Left lobe of liver (tissue), 1 donor: ENCODE results near the genes DENND10 and SFXN4.

GRCh38 chr10:117547734-117548775 is 5.5 kb downstream of the EMX2 start:
- PRO-cap = no peak

DNA sequence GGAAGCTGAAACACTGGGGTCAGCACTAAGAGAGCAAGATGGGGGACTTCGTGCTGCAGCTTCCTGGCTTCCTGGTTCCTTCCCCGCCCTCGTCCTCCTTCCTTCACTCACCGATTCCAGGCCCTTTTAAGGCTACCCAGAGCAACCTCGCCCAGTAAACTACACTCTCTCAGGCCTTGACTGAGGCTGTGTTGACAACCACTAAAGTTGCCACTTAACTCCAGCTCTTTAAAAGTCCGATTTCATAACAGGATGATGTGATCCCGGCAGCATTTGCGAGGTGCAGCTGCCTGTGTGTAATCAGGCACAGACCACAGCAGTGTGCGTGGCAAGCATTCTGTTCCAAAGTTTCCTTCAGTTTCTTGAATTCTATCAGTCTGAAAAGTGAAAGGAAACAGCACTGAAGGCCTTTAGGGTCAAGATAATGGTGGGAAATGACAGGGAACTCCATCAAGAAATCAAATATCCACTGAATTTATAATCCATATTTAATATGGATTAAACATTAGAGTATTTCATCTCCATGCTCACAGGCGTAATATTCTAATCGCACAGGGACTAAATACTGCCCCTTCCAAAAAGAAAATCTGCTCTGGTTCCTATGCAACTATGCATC is 110.5 kb downstream of the RAB11FIP2 start:
- PRO-cap = no peak

DNA sequence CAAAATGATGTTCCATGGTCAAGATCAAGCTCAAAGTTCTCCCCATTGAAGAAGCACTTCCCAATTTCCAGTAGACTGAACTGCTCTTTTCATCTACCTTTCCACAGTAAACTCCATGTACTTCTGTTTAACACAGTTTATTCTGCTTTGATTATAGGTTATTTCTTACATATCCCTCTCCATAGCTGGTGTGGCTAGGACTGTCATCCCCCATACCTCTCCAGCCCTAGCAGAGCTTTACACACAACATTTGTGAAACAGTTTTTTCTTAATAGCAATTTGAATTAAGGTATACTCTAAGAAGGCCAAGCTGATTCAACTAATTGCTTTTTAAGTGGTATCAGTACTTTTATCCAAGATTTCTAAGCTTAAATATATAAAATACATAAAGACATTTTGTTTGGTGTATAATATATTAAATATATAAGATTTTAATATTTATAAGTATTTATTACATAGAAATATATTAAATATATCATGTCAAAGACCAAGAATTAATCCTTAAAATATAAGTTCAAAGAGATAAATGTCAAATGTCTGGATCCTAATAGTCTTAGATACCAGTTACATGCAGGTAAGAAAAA is 18.8 kb downstream of the RAB11FIP2 start:
- PRO-cap = no peak

DNA sequence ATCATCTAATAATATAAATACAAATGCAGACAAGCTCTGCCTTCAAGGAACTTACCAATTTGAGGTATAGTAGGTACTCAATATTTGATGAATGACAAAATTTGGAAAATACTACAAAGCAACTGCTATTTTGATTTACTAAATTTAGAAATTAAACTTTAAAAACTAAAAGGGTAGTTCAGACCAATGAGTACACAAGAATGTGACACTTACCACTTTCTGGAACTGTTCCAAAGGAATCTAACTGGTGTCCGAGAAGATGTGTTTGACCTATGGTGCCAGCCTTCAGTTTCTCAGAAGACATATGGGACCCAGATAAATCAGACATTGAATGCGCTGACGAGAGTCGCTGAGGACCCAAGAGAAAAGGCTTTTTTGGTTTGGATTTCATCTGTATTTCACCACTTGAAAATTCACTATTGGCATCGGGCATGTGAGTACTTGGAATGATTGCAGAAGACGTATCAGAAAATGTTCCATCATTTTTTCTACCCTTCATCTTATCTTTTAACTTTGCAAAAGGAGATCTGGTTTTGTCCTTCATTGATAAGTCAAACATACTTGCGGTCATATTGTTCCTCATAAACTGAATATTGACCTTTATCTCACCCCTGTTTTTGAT is 6.7 kb downstream of the RAB11FIP2 start:
- PRO-cap = no peak

- PRO-cap = no peak
Measured at GRCh38 chr10:118572360-118572689, 23.1 kb downstream of the PRLHR start.

DNA sequence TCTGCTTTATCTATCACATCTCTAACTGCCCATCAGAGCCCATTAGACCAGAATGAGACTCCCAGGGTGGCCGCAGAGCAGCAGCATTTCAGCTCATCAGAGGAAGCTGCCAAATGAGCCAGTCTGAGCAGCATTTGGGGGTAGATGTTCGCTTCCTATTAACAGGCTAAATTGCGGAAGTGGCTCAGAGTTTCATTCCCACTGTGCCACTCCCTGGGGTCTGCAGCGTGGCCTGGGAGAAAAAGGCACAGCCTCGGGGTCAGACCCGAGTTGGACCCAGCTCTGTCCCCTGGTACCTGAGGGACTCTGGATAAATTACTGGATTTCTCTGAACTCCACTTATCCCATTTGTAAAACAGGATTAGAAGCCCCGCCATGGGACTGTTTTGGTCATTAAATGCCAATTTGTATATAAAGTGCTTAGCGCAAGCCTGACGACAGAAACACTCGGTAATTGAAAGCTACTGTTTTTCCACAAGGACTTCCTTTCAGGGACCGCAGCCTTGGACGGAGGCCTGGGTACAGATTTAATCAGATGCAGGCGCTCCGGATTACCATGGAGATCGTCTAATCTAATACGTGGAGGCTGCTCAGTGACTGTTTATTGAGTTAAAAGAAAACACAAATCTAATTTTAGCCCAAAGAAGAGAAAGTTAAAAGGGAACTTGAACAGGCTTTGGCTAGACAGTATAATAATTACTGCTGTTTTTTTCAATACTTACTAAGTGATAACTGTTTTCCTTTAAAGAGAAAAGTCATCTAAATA is 73.8 kb upstream of the PRLHR start:
- PRO-cap = no peak

DNA sequence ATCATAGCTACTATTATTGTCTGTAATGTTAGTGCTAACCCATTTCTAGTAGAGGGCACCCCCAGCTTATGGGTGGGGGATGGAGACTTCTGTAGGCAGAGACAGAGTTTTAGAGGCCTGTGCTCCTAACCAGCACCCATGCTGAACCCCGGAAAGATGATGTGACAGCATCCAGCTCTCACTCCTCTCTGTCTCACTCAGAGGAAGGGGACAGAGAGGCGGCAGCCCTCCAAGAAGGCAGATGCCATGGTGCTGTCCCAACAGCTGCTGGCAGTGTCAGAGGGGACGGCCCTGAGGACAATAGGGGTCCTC is 74.4 kb upstream of the PRLHR start:
- PRO-cap = no peak

GRCh38 chr10:118983259-118983514 is 46.3 kb upstream of the NANOS1 start:
- PRO-cap = no peak

DNA sequence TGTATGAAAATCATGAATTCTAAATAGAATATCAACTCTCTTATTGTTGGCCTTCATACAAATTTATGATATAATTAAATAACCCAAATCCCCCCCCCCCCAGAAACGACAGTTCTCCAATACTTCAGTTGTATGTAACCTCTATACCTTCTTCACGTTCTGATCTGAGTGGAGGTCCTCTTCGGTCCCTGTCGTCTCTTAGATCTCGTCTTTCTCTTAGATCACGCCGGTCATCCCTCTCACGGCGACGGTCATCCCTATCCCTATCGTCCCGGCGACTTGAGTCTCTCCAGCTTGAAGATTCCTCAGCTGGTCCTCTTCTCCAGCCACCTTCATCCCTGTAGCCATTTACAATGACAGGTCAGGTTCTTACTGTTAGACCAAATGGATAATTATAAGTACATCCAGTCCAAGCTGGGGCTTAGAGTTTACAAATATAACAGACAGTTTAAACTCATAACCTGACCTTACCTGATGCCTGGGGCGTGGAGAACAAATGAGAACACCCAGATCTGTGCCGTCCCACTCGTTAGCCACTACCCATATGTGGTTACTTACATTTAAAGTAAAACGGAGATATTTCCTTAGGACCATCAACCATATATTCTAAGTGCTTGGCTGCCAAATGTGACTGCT is 7.6 kb downstream of the NANOS1 start:
- PRO-cap = no peak

DNA sequence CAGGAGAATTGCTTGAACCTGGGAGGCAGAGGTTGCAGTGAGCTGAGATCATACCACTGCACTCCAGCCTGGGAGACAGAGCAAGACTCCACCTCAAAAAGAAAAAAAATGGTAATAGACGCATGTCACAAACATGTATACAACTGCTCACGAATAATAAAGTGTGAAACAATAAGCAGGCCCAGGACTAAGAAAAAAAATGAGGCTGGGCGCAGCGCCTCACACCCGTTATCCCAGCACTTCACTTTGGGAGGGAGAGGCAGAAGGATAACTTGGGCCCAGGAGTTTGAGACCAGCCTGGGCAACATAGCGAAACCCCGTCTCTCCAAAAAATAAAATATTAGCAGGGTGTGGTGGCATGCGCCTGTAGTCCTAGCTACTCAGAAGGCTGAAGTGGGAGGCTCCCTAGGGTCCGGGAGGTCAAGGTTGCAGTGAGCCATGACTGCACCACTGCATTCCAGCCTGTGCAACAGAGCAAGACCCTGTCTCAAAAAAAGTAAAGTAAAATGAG is 11.6 kb downstream of the NANOS1 start:
- PRO-cap = no peak

DNA sequence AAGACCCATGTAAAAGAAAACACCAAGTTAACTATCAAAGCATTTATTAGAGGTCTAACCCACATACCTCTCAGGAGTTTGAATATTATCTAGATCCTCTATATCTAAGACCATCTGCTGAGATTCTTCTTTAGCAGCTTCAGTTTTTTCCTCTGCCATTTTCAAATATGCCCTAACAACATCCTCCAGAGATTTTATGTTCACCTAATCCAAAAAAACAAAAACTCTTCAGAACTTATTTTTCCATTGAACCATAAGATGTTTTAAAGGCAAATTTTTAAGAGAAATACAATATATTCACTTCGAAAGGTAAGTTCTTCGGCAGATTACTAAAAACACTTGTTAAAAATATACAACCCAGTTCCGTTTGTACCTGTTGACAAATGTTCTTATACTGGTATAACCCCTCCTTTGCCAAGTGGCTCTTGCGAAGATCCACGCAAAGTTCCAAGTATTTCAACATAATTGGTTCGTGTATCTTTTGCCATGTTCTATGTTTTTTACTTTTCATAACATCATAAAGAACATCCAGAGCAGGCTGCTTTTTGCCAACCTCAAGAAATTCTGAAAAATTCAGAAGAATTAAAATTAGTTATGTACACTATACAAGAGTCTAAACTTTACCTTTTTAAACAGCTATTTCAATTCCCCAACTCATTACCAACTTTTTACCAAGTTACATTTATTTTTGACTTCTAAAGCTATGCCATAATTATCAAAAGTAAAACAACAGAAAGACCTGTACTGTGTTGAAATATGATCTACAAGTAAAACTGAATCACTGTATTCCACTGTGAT is 7.0 kb downstream of the EIF3A start:
- PRO-cap = no peak

GRCh38 chr10:119103780-119104743 is at the start of gene DENND10:
Gene DENND10, plus strand, starts transcription at chr10:119104113.
- PRO-cap = bidirectional peak, plus-strand start at chr10:119104117, minus-strand start at chr10:119103876

DNA sequence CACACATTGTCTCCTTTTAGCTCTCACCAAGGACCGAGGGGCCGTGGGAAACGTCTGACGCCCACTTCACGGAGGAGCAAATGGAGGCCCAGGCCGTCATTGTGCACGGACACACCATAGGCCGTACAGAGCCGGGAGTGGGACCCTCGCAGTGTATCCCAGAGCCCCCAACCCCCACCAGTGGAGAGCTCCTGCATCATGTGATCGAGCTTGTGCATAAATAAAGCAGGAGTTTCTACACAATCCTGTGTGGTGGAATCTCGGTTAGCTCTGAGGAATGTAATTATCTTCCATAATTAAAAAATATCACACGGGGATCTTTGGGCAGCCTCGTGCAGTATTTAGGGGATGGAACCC is 809 bp downstream of the DENND10 start:
- PRO-cap = no peak

DNA sequence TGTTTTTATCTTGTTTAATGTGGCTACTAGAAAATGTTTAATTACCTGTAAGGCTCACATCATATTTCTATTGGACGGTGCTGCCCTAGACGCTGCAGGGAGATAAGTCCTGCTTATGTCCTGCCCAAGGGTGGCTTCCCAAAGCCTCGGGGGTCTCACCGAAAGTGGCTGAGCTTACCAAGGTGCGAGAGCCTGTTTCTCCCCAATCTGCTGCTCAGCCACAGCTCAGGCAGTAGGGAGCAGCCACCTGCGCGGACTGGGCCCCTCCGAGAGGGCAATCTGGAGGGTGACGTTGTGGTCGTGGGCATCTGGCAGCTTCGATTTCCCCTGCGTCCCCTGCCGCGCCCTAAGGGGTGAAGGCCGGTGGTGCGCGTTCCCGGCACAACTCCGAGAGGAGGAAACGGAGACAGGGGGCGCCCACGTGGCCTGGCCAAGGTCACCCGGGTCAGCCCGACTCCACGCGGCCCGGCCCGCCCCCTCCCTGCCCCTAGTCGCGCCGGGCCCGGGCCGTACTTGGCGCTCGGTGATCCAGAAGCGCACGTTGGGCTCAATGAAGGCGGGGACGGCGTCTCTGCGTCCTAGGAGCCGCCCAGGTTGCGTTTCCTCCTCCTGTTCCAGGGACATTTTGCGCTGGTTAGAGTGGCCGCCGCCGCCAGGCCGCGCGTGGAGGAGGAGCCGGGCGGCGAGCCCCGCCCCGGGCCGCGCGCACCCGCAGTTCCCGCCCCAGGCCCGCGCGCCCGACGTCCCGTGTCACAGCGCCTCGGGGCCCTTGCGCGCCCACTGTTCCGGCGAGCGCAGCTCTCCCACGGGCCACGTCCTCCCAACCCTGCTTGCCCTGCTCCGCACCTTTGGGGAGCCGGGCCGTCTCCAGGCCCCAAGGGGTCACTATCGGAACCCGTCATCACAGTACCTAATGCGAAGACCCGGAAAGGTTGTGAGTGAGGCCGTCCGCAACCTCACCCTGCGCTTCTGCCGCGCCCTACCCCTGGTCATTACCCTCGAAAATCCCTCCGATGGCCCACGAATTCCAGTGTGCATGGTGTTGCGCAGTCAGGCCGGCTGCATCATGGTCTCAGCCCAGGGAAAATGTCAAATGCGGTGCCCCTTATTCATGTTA is at the start of gene SFXN4:
Gene SFXN4, minus strand, starts transcription at position 691 of the 1,117 bp plus-strand sequence.
- PRO-cap = unidirectional peak, minus-strand start at position 338 of the sequence; unidirectional peak, minus-strand start at position 389 of the sequence; bidirectional peak, plus-strand start at position 750 of the sequence, minus-strand start at position 627 of the sequence

DNA sequence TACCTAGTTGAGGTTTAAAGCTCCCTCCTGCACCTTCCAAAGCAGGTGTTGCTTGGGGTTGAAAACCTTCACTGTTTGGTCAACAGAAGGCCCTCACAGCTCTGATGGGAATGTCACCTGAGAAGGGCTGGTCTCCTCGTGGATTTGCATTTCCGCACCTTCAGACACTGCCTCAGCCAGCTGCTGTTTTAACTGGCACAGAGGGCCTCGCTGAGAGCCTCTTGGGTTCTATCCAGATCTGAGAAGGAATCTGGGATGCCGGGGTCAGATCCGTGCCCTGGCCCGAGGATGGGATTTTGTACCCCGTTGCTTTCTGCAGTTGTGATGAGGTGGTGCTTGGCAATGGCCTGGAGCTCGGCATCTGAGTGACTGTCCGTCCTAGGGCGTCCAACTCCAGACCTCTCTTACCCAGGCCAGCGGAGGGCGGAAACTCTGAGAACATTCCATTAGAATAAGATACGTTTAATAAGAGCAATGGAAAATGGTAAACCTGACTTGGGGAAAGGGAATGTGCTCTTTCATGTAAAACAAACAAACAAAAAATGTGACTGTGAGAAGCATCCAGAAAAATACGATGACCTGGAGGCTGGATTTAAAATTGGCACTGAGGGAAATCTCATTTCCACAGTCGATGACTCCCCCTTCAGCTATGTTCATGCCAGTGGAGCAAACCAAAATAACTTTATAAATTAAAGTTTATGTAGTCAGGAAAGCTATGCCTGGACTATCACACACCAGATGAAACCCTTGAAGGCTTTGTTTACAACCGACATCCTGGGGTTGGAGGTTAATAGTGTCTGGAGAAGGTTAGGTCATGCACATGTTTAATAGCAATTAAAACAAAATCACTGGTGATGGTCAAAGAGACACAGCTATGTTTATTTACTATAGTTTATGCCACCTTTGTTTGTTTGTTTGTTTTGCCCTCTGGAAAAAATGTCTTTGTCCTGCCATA is 39.6 kb downstream of the GRK5 start:
- PRO-cap = no peak

GRCh38 chr10:119315016-119315587 is 107.7 kb downstream of the GRK5 start:
- PRO-cap = no peak

- PRO-cap = no peak
Measured at GRCh38 chr10:119330877-119331845, 123.8 kb downstream of the GRK5 start.

DNA sequence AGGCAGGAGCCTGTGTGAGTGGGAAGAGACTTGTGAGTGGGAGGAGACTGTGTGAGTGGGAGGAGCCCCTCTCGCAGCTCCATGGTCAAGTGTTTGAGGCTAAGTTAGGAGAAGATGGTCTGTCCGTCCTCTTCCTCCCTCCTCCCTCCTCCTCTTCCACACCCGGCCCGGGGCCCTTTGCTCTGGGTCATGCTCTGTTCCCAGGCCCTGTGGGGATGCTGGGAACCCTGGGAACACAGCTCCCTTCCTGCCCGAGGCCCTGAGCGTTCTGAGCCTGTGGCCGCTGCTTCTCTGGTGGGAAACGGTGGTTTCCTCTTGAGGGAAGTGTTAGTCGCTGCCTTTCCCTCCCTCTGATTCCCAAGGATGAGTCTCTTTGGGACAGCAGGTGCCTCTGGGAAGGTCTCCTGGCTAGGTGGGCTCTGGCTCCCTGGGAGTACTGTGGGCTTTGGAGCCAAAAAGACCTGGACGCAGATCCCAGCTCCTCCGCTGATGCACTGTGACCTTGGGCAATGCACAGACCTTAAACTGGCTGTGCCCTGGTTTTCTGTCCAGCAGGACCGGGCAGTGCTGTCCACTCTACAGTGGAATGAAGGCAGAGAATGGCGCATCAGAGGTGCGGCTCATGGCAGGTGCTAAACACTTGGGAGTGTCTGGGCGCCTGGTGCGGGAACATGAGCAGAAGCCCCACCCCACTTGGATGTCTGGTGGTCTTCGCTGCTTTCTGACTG is 153.4 kb downstream of the GRK5 start:
- PRO-cap = no peak

- PRO-cap = no peak
Measured at GRCh38 chr10:119413238-119413778, 129.2 kb downstream of the RGS10 start.

GRCh38 chr10:119426346-119427008 is 116.0 kb downstream of the RGS10 start:
- PRO-cap = no peak